Neural progenitor cell (in vitro differentiated cells): ENCODE measurements around a stretch of chrX.

- RAMPAGE, long total RNA, result no peak
These were observed 11.7 kb downstream of the DKC1 start for GRCh38 chrX:154774303-154774823.

- RAMPAGE, long total RNA, result no peak
These were observed 14.4 kb downstream of the DKC1 start for GRCh38 chrX:154776701-154777924.

DNA sequence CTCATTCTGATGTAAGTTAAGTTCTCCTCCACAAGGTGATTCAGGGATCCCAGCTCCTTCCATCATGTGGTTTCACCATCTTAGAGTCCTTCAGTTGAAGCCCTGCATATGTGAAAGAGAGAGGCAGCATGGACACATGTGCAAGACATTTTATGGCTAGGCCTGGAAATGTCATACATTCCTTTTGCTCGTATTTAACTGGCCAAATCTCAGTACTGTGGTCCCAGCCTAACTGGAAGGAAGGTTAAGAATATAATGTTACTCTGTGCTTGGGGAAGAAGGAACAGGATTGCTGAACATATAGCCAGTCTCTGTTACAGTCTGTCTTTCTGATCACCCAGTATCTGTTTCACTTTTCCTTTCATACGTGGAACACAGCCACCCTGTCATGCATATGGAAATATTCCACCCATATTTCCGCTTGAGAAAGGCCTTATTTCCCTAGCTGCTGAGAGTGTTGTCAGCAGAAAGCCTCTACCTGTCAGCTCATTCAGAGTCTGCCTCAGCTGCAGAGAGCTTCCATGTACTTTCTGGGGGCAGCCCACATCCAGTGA is 7.0 kb downstream of the SMIM9 start:
- RAMPAGE, long total RNA, result no peak

DNA sequence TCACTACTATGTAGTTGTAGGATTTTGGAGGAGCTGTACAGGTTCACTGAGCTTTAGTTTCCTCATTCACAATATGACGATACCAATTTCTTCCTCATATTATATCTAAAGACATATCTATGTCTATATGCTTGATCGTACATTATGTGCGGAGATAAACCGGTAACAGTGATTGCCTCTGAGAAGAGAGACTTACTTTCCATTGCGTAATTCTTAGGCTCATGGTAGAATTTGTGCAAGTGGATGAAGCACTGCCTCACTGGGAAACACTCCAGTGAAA is 888 bp upstream of the VBP1 start:
- RAMPAGE, long total RNA, result no peak

- RAMPAGE, long total RNA, result no peak
These were observed 895 bp downstream of the CLIC2 start for GRCh38 chrX:155333401-155334036.

GRCh38 chrX:155683618-155684345 is 71.0 kb upstream of the TMLHE start:
- RAMPAGE, long total RNA, result no peak